ENCODE measurements around a stretch of chr10.

GRCh38 chr10:119657655-119658100 is 6.5 kb downstream of the BAG3 start:
- PRO-cap = no peak
- CAGE, long polyA plus RNA = no peak

- PRO-cap = no peak
- CAGE, long polyA plus RNA = no peak
These were observed 27.4 kb downstream of the BAG3 start for GRCh38 chr10:119678550-119679091.

DNA sequence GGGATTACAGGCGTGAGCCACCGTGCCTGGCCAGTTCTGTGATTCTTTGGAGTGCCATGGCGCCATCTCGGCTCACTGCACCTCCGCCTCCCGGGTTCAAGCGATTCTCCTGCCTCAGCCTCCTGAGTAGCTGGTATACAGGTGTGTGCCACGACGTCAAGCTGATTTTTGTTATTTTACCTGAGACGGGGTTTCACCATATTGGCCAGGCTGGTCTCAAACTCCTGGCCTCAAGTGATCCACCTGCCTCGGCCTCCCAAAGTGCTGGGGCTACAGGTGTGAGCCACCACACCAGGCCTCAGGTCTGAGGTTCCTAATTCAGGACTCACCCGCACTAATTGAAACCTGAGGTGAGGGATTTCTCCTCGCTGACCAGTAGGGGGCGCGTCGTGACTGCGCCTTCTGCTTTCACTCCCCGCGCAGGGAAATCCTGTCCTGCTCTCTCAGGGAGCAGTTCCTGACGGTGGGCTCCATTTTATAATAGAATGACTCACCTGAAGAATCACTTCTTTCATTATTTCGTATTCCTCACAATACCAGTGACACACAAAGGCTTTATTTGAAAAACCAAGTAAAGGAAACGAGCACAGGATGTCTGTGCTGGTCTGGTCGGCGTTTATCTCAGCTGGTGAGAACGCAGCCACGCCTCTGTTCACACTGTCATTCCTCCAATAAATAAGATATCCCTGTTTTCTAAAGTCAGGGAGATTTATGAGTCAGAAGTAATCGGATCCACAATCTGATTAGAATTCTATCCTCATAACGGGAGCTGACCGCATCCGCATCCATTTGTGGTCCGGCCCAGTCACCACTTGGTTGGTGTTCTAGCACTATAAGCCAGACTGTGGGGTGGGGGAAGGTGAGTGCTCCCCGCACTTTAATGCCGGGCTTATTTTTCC is 35.3 kb downstream of the BAG3 start:
- PRO-cap = no peak
- CAGE, long polyA plus RNA = no peak

- PRO-cap = no peak
- CAGE, long polyA plus RNA = no peak
These were observed 60.2 kb downstream of the INPP5F start for GRCh38 chr10:119785986-119786613.

DNA sequence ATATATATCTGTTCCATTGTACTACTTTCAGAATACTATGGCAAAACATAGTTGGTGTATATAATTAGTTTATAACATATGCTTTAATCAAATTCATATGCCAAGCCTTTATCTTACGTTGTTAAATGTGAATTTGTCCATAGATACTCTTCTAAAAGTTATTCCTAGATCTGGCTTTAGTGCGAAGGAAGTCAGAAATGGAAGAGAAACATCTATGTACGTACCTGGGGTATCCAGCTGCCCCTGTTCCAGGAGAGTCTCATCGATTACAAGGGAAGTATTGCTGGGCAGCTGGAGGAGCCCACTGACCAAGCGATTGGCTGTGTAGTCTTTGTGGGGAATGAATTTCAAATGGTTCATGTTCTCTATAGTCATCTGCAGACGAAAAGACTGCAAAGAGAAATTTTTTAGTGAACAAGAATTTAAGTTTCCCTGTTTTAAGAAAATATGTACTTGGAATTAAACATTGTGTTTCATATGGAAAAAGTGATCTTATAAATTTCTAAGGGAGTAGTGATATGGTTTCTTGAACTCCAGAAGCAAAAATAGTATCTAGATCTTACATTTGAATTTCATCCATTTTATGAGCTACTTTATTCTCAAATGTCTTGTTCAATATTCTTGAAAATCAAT is 34.2 kb downstream of the MCMBP start:
- PRO-cap = no peak
- CAGE, long polyA plus RNA = no peak

DNA sequence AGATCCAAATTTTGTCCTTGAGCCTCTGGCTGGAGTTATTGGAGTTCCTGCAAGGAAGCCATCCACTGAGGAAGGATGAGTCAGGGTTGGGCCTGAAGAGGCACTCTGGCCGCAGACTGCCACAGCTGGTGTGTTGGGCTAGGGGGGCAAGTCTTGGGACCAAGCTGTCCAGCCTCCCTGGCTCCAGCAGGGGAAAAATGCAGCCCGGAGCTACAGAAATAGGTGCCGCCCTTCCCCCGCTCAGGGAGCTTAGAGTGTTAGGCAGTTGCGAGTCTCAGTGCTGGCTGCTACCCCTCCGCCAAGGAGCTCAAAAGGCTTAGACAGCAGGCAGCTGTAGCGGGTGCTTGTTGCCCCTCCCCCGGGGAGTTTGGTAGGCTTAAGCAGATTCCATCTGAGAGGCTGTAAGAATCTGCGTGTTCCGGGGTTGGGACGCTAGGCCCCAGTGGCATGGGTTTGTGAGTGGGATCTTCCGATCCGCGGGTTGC is 235.2 kb downstream of the SEC23IP start:
- PRO-cap = no peak
- CAGE, long polyA plus RNA = no peak

- PRO-cap = no peak
- CAGE, long polyA plus RNA = no peak
These were observed 13.0 kb upstream of the WDR11 start for GRCh38 chr10:120838296-120838495.

DNA sequence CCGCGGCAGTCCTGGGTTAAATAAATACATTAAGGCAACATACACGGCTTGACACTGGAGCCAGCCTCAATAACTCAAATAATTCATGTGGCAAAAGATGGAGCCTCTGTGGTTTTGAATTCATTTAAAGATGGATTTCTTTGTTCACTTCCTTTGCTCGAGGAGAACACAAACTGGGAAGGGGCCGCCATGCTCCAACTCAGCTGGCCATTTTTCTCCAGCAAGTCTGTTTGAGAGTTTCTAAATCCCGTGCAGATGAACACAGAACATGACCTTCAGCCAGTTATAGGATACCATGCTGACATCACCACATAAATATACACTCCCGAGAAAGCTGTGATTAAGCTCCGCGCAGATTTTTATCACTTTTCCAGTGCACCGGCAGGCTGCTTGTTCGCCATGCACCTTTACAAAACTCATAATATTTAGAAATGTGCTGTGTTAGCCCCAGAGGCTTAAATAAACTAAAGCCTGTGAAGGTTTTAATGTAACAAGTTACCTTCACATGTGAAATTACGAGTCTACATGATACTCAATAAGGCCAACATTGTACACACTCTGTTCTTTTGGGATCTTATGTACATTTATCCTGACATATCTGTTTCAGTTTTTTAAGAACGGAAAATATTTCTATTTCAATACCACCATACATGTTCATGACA is 192.4 kb downstream of the WDR11 start:
- PRO-cap = no peak
- CAGE, long polyA plus RNA = no peak

DNA sequence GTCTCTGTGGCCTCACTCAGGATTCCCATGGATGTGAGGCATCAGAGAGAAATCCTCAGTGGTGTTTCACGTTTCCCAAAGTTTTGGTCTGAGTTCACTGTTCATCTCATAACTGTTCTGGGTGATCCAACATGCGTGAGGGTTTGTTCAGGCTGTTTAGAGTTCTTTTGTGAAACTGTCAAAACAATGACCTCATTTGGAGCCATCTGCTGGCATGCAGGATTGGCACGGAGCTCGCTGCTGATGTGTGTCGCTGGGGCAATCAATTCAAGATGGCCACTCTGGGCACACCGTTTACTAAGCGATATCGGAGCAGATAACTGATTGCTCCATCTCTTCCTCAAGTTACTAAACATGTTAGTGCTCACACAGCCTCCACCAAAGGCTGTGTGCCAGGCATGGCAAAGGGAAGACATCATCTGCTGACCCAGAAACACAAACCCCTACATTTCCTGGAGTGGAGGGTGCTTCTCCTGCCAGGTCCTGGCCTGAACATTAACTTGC is 365.6 kb downstream of the WDR11 start:
- PRO-cap = no peak
- CAGE, long polyA plus RNA = no peak

- PRO-cap = no peak
- CAGE, long polyA plus RNA = no peak
These were observed 232.2 kb downstream of the FGFR2 start for GRCh38 chr10:121366051-121366410.

- PRO-cap = no peak
- CAGE, long polyA plus RNA = no peak
These were observed 119.3 kb downstream of the FGFR2 start for GRCh38 chr10:121478572-121479751.

GRCh38 chr10:121487143-121487590 is 111.1 kb downstream of the FGFR2 start:
- PRO-cap = no peak
- CAGE, long polyA plus RNA = no peak

- PRO-cap = no peak
- CAGE, long polyA plus RNA = no peak
These were observed 73.0 kb downstream of the FGFR2 start for GRCh38 chr10:121525033-121525761.

DNA sequence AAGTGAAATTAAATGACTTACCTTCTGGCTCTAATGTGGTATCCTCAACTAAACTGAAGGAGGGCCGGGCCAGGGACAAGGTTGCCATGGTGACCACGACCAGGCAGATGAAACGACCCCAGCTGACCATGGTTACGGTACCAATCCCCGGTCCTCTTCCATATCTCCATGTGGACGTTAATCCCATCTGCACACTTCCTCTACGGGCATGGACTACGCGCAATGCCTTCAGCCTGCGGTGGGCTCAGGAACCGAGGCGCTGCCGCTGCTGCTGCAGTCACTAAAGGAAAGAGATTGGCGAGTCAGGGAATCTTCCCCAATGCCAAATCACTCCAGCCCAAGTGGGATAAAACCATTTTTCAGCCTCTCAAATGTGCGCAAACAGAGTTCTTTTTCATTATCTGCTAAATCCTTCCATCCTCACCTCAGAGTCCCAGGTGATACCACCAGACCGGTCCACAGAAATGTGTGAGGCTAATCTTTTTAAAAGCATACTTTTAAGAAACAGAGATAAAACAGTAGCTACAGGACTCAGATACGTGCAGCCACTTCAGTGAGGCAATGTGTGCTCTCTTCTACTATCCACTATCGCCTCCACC is 4.5 kb downstream of the FGFR2 start:
- PRO-cap = no peak
- CAGE, long polyA plus RNA = no peak

DNA sequence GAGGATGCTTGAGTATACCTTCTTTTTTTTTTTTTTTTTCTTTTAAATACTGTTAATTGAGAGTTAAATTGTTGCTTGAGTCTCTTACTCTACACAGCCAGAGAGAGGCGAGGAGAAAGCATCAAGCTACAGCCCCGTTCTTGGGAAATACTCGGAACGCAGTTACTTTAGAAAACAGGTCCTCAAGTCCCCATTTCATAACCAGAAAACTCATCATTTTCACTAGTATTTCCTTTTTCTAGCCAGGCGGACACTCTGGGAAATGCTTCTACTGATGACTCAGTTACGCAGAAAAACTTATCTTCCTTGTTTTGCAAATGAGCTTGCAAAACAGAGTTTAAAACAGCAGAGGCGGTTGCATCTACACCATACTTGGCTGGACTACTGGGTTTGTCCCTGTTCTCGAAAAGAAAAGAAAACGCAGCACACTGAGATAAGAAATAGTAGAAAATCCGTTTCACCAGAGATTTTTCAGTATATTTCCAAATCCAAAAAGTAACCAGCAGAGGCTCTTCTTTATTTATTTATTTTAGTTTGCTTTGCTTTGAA is 111.5 kb upstream of the FGFR2 start:
- PRO-cap = no peak
- CAGE, long polyA plus RNA = no peak

DNA sequence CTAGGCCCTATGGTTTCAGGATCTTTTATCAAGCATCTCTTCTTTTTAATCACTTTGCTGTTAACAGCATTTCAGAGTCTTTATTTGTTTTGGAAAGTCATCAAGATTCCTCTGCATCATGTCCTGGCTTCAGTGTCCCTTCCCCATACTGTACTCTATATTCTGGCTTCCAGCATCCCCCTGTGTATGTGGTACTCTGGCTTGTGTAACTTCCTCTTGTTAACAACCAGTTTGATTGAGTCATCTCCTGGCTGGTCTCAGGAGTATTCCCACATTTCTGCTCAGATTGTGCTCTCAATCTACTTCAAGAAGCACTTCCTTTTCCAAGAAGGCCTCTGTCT is 14.9 kb upstream of the ATE1 start:
- PRO-cap = no peak
- CAGE, long polyA plus RNA = no peak

DNA sequence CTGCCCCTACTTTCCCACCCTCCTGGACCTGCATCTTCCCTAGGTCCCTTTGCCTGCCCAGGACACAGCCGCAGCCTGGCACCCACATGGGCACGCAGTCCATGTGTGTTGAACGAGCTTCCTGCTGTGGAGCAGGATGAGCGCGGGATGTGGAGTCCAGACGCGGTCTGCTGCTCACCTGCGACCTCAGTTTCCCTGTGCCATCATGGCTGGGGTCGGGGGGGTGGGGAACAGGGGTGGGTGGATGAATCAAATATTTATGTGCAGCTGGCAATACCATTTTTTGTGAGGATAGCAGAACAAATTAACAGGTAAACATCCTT is 396 bp upstream of the NSMCE4A start:
- PRO-cap = no peak
- CAGE, long polyA plus RNA = no peak

GRCh38 chr10:121994338-121995079 is 5.5 kb downstream of the TACC2 start:
- PRO-cap = no peak
- CAGE, long polyA plus RNA = no peak

- PRO-cap = no peak
- CAGE, long polyA plus RNA = no peak
These were observed 32.6 kb downstream of the TACC2 start for GRCh38 chr10:122021219-122022243.

DNA sequence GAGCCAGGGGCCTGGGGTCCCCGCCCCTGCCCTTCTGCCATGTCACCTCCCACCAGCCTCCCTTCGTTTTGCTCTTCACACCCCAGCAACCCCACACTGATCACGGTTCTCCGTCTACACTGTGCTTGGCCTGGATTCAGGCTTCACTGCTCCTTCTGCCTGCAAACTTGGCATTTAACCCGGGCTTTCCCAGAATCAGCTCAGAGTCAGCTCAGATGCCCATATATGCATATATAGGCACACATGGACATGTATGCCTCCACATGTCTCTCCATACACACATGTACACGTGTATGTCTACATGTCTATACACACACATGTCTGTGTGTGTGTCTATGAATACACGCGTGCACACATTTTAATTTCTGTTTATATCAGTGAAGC is 137.9 kb upstream of the BTBD16 start:
- PRO-cap = no peak
- CAGE, long polyA plus RNA = no peak